ENCODE results near the gene DUSP8.

DNA sequence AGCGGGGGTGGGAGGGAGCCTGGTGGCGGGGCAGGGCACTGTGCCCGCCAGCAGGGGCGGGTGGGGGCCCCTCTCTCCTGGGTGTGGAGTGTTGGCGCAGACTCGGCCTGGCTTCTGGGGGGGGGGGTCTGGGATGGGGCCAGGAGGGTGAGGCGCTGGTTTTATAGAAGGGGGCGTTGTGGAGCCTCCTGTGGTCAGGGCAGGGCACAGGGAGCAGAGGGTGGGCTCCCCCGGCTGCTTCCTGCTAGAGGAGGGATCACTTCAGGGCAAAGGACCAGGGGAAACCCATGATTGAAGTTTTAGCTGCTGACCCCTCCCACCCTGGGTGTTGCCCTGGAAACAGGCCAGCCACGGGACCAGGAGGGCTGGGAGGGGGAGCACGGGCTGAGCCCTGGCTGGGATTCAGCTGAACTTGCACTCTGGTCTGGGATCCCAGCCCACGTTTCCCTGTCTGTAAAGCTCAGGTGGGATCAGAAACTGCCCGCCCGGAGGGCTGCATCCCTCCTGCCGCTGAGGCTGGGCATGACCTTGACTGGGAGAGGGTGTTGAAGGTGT lies 2.0 kb downstream of the TSPAN4 start:
- RRBS: no CpG with 5 or more reads among the region's 15 CpGs

DNA sequence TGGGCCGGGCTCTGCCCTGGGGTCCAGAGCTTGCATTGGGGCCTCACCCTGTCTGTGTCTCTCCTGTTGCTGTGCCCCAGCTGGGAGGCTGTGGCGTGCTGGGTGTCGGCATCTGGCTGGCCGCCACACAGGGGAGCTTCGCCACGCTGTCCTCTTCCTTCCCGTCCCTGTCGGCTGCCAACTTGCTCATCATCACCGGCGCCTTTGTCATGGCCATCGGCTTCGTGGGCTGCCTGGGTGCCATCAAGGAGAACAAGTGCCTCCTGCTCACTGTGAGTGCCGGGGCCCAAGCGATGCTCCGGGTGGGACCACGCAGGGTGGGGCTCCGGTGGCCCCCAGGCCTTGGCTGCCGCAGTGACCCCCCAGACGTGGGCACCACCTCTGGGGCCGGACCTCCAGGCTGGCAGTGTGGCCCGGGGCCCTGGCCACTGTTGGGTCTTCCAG lies 19.8 kb downstream of the TSPAN4 start:
- RRBS: 93% methylated on average over 8 of the region's 21 CpGs

DNA sequence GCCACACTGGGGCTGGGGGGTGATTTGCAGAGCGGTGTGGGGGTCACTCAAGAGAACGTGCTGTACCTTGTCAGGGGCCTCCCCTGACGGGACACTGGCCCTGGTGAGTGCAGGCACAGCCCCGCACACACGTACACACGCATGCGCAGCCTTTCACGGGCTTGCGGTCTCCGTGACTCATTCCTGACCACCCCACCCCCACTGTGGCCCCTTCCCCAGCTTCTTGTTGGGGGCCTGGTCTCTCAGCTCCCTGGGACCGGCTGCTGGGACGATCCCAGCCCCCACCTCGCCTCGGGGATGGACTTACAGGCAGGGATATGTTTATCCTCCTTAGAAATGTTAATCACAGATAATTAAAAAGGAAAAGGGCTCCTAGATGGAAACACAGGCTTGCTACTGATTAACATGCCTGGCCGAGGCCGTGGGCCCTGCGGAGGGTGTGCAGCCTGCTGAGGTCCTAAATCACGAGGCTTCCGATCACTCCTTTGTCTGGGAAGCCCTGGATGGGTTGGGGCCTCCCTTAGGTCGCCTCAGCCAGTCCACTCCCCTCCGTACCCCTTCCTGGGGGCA lies 20.3 kb downstream of the TSPAN4 start:
- RRBS: no CpG with 5 or more reads among the region's 21 CpGs

GRCh38 chr11:975056-975825 lies 49.6 kb downstream of the AP2A2 start:
- RRBS: no CpG with 5 or more reads among the region's 60 CpGs

DNA sequence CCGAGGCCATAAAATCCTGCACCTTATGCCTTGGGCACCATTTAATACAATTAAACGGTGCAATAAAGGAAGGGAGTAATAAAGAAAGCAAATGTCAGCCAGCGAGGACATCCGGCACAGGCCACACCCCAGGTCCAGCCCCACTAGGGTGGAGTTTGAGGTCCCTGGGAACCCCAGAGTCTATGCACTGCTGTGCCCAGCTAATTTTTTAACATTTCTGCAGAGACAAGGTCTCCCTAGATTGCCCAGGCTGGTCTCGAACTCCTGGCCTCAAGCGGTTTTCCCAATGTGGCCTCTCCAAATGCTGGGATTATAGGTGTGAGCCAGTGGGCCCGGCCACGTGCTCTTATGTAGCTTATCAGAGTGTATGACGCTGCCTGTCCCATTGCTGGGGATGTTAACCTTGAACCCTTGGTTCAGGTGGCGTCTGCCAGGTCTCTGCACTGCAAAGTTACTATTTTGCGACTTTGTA lies 24.6 kb upstream of the MUC6 start:
- RRBS: no CpG with 5 or more reads among the region's 11 CpGs

- RRBS: no CpG with 5 or more reads among the region's 14 CpGs
Measured at GRCh38 chr11:1073122-1073740, 36.7 kb upstream of the MUC6 start.

GRCh38 chr11:1219585-1220354 lies 3.1 kb upstream of the MUC5B start:
- RRBS: 1% methylated on average over 6 of the region's 31 CpGs

DNA sequence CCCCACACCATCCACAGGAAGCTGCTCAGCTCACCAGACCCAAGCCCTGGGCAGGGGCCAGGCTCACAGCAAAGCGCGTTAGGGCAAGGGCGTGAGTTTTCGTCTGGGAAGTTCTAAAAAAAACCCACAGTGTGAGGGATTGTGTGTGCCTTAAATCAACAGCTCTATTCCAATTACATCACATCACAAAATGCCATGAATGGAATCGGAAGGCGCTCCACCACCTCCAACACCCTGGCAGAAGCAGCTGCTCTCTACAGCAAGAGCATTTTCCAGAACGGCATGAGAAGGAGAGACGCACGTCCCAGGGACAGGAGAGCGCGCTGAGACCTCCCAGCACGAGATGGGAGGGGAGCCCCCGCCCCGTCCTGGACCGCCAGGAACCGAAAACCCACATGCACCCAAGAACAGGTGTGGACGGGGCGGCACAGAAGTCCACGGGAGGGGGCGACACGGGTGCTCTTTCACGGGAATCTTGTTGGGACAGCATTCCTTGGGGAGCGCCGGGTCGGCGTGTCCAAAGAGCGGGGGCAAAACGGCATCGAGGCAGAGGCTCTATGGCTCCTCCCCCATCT lies 32.9 kb downstream of the TOLLIP start:
- RRBS: no CpG with 5 or more reads among the region's 29 CpGs

DNA sequence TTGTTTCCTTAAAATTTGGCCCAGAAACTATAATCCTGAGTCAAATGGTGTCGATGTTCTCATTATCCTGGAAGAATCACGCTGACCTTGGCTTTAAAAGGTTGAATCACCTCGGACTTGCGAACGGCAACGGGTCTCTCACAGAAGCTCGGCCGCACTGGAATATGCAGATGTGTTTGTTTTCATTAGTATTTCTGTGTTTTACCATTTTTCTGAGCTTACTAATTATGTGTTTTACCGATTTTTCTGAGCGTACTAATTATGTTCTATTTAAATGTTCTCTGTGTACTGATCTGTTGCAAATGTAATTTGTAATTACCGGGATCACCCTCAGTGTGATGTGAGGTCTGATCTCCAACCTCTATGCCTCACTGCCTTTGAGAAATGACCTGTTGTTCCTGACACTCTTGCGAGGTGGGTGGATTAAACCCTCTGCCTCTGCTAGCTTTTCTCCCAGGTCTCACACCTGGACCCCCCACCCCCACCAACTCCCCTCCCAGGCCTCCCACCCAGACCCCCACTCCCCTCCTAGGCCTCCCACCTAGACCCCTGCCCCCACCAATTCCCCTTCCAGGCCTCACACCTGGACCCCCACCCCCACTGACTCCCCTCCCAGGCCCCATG lies 38.3 kb upstream of the BRSK2 start:
- RRBS: no CpG with 5 or more reads among the region's 12 CpGs

DNA sequence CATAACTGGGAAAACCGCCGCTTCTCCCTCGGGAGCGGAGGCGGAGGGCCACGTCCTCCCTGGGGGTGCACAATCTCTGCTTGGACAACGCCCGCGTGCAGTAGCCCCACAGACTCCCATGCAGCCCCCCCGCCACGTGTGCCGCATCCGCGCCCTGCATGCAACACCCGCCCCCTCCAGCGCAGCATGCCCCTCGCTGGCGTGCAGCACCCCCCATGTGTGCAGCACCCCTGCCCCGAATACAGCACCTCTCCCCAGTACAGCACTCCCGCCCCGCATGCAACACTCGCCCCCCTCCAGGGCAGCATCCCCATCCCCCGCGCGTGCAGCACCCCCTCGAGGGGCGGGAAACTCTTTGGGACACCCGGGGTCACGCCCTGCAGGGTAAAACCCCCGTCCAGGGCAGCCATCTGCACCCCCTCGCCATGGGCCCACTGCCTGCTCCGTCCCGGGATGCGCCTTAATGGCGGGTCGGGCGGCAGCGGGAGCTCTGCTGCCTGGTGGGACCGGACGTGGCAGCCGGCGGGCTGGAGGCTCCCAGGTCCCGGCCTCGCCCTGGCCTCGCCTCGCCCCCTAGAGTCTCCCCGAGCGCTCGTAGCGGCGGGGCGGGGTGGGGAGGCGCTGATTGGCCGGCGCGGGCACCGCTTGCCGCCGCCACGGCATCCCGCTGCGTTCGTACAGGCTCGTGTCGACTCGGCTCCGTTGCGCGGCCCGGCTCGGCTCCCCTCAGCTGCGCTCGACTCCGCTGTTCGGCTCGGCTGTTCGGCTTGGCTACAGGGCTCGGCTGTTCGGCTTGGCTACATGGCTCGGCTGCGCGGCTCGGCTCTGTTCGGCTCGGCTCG lies 538 bp upstream of the BRSK2 start:
- RRBS: 3% methylated on average over 34 of the region's 86 CpGs

DNA sequence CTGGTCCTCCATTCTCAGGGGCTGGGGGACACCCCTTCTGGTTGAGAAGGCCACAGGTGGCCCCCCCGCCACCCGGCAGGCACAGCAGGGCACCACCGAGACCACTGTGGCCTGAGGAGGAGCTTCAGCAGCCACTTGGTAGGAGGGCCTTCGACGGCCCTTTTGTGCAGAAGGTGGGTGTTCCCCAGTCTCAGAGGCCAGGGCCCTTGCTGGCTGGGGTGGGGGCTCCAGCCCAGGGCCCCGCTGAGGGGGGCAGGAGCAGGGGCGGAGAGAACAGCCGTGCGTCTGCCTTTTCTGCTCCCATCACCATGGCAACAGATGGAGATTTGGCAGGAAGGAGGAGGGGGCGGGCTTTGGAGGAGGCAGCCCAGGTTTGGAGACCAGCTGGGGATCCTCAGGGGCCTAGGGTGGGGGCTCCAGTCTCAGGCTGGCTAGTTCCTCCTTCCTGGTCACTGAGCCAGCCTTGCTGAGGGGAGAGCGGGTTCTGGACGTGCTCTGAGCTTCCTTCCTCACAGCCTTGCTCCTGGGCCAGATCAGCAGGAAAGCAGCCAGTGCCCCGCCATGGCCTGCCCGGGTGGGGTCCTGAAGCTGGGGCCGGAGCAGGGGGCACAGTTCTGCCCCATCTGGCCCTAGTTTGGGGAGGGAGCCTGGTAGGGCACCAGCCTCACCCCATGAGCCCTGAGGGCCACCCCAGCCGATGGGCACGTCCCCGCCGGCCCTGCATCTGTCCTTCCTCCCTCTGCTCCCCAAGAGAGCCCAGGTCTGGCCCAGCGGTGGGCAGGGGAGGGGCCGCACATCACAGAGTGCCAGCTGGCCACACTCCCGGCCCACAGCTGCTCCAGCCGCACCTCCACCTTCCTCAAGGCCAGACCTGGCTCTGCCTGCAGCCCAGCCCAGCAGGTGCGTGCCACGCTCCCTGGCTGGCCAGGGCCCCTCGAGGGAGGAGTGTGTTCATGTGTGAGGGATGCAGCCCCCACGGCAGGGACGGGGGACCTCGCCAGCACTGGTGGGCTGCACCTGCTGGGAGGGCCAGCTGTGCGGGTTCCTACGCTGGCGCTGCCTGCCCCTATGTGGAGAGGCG lies 21.3 kb downstream of the BRSK2 start:
- RRBS: 0% methylated on average over 2 of the region's 33 CpGs

- RRBS: no CpG with 5 or more reads among the region's 4 CpGs
Measured at GRCh38 chr11:1552618-1552885, 19.5 kb downstream of the DUSP8 start.

DNA sequence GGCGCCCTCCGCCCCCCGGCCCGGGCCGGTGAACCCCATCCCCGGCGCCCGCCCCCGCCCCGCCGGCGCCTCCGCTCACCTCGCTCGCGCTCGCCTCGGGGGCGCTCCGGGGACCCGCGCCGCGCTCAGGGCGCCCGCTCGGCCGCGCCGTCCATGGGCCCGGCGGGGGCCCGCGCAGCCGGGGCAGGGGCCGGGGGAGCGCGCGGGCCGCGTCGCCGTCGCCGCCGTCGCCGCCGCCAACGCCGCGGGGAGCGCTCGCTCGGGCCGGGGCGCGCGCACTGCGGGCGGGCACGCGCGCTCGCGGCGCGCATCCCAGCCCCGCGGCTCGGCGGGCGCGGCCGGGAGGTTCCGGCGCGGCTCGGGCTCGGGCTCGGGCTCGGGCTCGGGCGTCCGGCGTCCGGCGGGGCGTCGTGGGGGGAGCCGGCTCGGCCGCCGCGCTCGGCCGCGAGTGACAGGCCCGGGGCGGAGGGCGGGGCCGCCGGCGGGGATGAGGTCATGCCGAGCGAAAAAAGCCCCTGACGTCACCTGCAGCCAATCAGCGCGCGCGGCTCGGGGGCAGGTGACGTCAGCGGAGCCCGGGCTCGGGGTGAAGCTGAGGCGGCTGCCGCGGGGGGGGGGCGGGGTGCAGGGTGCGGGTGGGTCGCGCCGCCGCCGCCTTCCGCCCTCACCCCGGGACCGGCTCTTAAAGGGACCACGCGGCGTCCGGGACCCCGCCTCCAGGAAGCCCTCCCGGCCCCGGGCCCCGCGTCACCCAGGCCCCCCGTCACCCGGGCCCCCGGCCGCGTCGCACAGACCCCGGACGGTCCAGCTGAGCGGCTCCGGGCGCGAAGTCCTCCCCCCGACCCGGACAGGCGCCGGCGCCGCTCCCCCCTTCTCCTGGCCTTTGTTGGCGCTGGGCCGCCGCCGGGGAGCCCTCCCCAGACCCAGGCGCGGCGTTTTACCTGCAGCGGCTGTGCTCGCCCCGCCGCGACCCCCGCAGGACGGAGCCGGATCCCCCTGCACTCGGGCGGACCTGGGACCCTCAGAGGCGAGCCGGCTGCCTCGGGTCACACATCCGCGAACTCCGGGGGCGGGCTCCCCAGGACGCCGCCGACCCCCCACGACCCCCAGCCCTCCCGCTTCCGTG lies at the start of gene DUSP8:
Gene DUSP8, minus strand, starts transcription at position 450 of the 1,126 bp plus-strand sequence.
- RRBS: 1% methylated on average over 116 of the region's 186 CpGs

- RRBS: no CpG with 5 or more reads among the region's 4 CpGs
Measured at GRCh38 chr11:1685590-1685737, 11.5 kb upstream of the KRTAP5-6 start.

DNA sequence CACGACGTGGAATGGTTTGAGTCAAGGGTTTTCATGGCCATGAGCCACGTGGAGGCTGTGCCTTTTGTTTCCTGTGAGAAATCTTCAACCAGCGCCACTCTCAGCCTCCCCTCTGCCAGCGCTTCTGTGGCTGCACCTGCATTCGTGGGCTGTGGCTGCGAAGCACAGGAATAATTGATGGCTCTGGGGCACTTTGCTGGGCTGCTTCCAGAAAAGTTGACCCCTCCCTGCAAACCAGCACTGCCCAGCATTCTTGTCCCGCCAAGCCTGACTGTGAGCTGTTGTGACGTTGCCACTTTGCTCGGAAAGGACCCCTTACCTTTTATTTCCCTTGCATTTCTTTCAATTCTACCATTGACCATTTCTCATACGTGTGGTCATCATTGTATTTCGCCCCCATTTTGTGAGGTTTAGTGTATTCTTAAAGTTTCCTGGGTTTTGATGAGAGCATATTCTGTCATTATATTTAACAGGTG lies 8.4 kb upstream of the KRTAP5-6 start:
- RRBS: no CpG with 5 or more reads among the region's 12 CpGs

DNA sequence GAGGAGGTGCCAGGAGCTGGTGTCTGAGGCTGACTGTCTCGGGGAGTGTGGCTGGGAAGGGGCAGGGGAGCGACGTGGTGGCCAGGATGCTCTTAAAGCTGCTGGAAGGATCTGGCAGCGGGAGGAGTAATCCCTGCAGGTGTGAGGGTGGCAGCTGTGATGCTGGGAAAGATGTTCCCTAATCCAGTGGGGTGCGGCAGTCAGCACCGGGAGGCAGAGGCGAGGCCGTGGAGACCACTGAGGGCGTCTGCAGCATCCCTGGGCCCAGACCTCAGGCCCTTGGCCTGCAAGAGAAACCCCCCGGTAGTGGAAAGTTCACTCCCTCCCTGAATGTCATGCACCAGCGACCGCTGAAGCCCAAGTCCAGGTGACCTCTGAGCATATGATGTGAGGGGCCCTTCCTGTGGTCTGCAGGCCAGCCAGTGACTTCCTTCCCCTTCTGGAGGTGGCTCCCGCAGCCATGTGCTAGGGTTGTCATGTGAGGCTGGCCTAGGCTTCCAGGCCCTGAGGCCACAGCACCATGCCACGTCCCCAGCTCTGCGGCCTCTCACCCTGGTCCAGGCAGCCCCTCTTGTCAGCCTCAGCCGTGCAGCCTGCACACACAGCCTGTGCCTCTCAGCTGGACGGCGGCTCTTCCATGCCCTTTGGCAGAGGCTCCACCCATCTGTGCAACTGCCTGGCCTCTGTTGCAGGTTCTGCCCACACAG lies 17.3 kb upstream of the CTSD start:
- RRBS: 92% methylated on average over 4 of the region's 18 CpGs

- RRBS: no CpG with 5 or more reads among the region's 17 CpGs
Measured at GRCh38 chr11:1785826-1786290, 22.1 kb upstream of the CTSD start.

GRCh38 chr11:1830015-1830578 lies 4.7 kb upstream of the SYT8 start:
- RRBS: 13% methylated on average over 2 of the region's 14 CpGs

GRCh38 chr11:1864578-1865303 lies 11.9 kb downstream of the LSP1 start:
- RRBS: 52% methylated on average over 4 of the region's 14 CpGs

DNA sequence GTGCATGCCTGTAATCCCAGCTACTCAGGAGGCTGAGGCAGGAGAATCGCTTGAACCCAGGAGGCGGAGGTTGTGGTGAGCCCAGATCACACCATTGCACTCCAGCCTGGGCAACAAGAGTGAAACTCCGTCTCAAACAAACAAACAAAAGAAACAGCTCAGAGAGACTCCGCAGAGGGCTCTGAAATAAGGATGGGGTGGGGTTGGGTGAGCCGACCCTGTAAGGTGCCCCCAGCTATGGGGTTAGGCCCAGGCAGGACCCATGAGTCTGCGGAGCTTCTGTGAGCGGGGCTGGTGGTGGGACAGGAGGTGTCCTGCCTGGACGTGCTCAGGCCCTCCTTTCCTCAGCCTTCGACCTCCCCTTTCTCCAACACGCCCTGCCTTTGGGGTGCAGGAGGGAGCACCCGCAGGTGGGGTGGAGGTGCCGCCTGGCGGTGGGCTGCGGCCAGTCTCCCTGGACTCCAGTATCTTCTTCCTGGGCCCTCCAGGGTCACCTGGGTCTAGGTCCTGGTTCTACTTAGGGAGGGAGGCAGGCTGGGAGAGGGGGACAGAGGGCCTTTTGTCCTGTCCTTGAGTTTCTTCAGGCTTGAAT lies 12.4 kb downstream of the PRR33 start:
- RRBS: no CpG with 5 or more reads among the region's 14 CpGs

All from T47D (cell line).